Daoy (cell line): ENCODE measurements around a stretch of chr5.

DNA sequence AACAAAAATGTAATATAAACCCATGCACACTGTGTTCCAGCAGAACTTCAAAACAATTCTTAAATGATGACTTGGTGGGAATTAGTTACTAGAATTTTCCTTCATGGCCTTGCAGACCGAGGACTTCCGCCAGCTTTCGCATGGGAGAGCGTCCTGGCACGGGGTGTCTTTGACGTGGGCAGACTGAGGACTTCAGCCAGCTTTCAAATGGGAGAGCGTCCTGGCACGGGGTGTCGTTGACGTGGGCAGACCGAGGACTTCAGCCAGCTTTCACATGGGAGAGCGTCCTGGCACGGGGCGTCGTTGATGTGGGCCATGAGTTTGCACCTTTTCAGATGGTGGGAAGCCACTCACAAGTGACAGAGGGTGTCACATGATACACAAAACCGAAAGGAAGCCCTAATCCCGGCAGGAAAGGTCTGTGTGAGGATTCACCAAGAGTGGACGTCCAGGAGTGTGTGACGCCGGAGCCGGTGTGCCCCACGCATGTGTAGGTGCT, 211.3 kb upstream of the IRX4 start:
- RAMPAGE, long total RNA: no peak

DNA sequence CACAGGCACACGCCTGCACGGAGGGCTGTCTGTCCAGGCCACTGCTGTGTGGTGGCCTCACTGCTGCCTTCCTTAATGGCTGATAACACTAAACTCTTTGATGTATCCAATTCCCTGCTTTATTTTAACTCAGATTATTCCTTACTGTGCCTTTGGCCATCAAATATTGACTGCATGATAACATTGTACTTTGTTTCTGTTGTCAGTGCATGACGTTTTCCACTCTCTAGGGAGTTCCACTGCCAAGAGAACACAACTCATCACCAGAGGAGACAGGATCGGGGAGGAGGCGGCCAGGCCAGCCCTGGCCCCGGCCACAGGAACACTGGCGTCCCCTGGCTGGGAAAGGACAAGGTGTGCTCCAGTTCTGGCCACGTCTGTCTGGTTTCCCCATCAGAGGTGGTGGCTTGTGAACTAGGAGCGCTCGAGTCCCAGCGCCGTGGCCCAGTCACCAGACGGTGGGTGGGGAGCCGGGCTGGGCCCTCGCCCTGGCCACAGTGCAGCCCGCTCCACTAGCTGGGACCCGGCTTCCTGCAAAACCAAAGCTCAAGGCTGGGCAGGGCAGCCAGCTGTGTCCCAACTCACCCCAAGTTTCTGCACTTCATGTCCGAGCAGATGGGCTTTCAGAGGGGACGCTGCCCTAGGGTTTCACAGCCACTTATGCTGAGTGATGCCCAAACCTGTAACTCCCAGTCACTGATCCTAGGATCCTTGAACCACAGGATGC, 211.9 kb upstream of the IRX4 start:
- RAMPAGE, long total RNA: no peak

GRCh38 chr5:3741200-3741558, 145.5 kb downstream of the IRX1 start:
- RAMPAGE, long total RNA: no peak

- RAMPAGE, long total RNA: no peak
Observed at GRCh38 chr5:5025579-5026103, 114.5 kb upstream of the ADAMTS16 start.

DNA sequence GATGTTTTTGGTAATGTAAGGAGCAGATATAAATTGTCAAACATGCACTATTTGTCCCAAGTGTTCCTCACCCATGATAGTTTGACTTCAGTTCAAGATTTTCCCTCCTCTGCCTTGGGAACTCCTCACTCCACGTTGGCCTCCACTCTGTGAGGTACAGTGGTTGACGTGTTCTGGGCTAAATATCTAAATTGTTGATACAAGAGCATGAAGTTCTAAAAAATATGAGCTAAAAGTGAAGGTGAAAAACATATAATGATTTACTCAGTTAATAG, 15.7 kb upstream of the ADAMTS16 start:
- RAMPAGE, long total RNA: no peak

GRCh38 chr5:5142084-5142635, 2.0 kb downstream of the ADAMTS16 start:
- RAMPAGE, long total RNA: no peak

- RAMPAGE, long total RNA: no peak
Observed at GRCh38 chr5:6449042-6449679, 502 bp downstream of the UBE2QL1 start.

DNA sequence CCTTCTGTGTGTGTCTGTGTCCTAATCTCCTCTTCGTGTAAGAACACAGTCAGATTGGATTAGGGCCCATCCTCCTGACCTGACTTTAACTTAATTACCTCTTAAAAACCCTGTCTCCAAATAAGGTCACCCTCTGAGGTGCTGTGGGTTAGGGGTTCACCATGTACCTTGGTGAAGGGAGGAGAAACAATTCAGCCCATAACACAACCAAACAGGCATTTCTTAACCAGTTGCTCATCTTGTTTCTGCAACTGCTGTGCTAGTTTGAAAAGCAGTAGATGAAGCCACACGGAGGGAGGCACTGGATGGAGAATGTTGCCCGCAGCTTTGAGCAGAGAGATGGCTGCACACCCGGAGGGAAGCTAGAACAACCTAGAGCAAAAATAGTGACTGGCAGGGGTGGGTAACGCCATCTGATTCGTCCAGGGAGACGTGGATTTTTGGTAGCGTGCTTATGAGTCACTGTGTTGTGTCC, 5.7 kb downstream of the UBE2QL1 start:
- RAMPAGE, long total RNA: no peak

- RAMPAGE, long total RNA: no peak
Observed at GRCh38 chr5:6540394-6540956, 91.8 kb downstream of the UBE2QL1 start.

DNA sequence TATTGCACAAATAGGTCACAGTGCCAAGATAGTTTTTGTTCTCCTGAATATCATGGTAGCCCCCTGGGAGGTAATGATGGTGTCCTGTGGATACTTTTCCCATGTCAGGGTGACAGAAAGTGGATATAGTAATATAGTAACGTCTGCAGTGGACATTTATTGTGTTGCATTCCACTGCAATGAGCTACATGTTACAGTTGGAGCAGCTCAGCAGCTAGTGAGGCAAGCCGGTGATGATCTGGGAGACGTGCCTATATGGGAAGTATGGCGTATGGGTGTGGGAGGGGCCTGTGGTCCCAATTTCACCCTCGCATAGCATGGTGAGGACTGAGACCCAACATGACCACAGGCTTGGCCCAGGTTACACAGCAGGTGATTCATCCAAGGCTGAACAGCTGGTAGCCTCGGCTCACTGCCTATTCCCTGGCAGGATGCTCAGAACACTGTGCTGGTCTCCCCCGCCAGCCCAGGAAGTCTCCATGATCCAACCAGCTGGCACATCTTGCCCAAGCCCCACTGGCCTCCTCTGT, 81.6 kb downstream of the NSUN2 start:
- RAMPAGE, long total RNA: no peak

DNA sequence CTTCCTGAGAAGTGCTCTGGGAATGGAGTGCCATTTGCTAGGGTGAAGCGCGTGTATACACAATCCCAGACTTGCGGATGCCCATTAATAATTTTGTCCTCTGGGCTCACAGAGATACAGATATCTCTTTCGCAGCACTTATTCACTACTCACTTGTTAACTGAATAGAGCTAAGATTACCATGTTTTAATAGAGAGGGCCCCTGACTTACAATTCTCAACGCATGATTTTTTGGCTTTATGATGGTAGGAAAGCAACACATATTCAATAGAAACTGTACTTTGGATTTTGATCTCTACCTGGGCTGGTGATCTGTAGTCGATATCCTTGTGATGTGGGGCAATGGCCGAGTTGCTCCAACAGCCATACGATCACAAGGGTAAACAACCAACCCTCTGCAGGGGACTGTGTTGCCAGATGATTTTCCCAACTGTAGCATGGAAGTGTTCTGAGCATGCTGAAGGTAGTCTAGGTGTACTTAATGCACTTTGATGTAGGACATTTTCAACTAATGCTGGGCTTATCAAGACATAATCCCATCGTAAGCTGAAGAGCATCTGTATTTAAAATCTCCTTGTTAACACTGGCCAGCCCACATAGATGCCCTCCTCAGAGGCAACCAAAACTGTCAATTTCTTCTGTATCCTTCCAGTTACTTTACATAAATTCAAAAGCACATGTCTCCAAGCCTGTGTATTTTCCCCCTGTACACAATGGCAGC, 36.4 kb downstream of the NSUN2 start:
- RAMPAGE, long total RNA: no peak

DNA sequence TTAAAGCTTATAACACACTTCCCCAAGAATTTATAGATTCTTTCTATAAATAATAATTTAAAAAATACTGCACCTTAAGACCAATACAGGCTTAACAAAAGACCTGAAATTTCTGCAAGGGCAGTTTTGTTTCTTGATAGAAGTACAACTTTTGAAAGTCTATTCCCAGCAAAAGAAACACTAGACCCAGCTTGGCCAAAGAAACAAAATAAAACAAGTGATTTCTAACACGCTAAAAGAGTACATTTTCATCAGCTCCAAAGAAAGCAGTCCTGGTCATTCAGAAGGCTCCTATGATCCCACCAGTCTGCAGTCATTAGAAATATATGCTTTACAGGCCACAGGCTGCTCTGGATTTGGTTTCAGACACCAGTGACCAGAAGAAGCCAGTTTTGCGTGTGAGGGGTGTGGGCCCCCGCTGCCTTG, 33.3 kb downstream of the NSUN2 start:
- RAMPAGE, long total RNA: no peak

GRCh38 chr5:6609382-6610184, 23.3 kb downstream of the NSUN2 start:
- RAMPAGE, long total RNA: no peak

DNA sequence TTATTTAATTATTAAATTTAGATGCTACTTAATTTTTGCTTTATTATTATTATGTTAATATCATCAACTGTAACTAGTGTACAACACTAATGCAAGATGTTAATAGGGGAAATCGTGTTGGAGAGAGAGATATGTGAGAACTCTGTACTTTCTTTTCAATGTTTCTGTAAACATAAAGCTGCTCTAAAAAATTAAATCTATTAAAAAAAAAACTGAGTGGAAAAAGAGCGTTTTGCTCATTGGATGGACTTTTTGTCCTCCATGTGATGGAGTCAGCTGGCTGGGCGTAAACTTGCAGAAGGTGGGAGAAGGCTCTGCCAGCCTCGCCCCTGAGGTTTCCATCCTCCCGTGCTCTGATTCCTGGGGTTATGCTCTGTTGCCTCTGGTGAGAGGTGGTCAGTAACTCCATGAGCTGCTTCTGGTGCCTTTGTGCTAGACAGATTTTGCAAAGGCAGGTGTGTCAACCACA, 39.0 kb upstream of the TENT4A start:
- RAMPAGE, long total RNA: no peak

- RAMPAGE, long total RNA: no peak
Observed at GRCh38 chr5:6710013-6710529, 3.2 kb upstream of the TENT4A start.

DNA sequence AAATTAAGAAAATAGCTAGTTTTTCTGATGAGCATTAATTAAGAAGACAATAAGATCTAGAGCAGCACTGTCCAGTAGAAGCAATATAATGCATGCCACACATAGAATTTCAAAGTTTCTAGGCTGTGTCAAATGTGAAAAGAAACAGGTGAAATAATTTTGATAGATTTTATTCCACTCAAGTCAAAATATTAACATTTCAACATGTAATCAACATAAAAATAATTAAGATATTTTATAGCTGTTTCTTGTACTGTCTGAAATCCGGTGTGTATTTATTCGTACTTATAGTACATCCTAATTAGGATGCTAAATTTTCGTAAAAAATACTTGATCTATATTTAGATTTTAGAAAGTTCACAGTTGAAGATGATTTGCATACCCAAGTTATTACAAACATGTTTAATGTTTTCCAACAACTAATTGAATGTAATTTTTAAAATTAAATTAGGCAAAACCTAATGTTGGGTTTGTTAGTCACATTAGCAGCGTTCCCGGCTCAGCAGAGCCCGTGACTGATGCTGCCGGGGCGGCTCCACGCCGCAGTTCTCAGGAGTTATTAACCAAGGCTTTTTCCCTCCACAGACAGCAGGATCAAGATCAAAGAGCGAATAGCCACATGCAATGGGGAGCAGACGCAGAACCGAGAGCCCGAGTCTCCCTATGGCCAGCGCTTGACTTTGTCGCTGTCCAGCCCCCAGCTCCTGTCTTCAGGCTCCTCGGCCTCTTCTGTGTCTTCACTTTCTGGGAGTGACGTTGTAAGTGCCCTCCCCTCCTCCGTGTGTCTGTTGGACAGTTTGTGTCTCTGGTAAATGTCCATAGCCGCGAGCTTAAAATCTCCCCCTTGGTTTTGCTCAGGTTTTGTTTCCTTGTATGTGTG, 36.8 kb downstream of the TENT4A start:
- RAMPAGE, long total RNA: no peak

DNA sequence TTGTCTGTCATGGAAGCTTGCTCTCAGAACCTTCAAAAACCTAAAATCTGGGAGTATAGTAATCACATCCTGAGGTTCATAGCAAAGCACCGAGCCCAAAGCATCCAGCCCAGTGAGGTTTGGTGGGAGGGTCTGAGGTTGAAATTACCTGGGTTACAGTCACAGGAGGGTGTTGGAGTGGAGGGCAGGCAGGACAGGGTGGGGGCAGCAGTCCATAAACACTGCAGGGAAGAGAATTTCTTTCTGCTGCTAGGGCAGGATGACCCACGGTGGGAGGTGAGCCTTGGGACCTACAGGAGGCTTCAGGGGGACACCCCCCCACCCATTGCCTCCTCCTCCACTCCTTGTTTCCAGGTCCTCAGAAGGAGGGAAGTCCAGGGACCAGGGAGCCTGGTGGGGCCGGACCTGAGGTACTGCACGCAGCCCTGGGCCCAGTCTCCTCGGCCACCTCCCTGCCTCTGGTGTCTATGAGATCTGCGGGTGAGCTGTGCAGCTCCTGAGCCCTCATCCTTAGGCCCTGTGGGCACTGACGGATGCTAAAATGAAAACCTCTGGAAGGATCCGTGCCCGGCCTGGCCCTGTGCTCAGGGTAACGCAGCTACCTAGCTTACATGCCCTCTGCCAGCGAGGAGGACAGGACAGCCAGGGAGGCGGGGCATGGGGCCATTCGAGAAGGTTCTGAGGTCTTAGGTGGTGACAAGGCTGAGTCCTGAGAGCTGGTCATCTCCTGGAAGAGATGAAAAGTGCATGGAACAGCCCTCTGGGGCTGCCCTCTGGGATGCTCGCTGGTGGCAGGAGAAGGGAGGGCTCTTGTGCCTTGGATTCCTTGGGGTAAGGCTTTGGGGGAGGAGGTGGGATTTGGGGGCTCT, 1.8 kb upstream of the ADCY2 start:
- RAMPAGE, long total RNA: no peak

DNA sequence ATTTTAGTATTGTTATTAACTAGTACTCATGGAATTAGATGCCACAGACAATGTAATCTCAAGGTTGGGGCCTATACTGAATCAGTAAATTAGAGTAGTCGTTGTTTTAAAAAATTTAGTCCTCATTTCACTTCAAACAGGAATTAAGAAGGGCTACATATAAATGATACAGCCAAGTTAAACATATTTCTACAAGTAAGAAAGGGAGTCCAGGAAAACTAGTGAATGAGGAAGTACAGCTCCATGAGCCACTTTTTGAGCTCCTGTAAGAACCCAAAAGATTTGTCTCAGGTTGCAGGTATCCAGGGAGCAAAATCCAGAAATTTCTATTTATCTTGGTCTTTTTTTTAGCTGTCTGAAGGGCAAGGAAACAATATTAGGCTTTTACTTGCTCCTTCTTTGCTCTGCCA, 200.8 kb downstream of the ADCY2 start:
- RAMPAGE, long total RNA: no peak

GRCh38 chr5:9060540-9060862, 485.4 kb downstream of the SEMA5A start:
- RAMPAGE, long total RNA: no peak

- RAMPAGE, long total RNA: no peak
Observed at GRCh38 chr5:9530674-9531490, 15.0 kb downstream of the SEMA5A start.